Amniotic epithelial cell (primary cell): ENCODE measurements around the genes FBXW5, LCNL1, CLIC3, SAPCD2 and RNF224.

DNA sequence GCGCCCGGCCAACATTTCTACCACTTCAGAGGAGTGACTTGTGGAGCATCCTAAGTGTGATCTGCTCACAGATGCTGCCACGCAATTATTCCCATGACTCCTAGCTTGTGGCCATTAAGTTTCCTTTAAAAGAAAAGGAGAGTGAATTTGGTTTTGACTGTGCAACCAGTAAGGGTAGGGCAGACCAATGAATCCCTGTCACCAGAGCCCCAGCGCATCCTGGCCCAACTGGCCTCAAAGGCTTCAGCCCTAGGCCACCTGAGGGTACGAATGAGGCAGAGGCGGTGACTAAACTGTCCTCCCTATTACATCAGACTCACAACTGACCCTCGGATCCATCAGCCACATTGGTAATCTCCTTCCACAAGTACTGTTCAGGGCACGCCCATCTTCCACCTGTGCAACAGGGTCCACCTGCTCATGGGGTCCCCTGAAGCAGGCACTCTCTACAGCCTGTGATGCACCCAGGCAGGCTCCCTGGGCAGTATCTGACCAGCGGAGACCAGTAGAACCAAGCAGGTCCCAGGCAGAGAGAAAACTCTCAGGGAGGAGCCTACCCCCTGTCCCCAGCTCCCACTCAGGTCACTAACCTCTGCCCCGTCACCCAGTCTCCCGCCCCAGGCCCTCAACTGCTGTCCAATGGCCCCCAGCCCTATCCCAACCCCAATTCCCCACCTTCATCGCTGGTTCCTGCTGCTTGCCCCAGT is 1.0 kb downstream of the EDF1 start:
- RRBS = no CpG with 5 or more reads among the region's 12 CpGs

GRCh38 chr9:136944287-136945428 is at the start of gene FBXW5:
Gene FBXW5 (minus strand): TSS chr9:136944738.
- RRBS = 1% methylated on average over 17 of the region's 114 CpGs

- RRBS = 22% methylated on average over 3 of the region's 27 CpGs
These were observed 1.6 kb upstream of the LCN12 start for GRCh38 chr9:136950319-136951103.

- RRBS = no CpG with 5 or more reads among the region's 22 CpGs
These were observed 2.3 kb upstream of the PTGDS start for GRCh38 chr9:136974665-136975650.

- RRBS = no CpG with 5 or more reads among the region's 17 CpGs
These were observed at the start of gene LCNL1 for GRCh38 chr9:136982391-136983172. Gene LCNL1 (plus strand): TSS chr9:136982993.

DNA sequence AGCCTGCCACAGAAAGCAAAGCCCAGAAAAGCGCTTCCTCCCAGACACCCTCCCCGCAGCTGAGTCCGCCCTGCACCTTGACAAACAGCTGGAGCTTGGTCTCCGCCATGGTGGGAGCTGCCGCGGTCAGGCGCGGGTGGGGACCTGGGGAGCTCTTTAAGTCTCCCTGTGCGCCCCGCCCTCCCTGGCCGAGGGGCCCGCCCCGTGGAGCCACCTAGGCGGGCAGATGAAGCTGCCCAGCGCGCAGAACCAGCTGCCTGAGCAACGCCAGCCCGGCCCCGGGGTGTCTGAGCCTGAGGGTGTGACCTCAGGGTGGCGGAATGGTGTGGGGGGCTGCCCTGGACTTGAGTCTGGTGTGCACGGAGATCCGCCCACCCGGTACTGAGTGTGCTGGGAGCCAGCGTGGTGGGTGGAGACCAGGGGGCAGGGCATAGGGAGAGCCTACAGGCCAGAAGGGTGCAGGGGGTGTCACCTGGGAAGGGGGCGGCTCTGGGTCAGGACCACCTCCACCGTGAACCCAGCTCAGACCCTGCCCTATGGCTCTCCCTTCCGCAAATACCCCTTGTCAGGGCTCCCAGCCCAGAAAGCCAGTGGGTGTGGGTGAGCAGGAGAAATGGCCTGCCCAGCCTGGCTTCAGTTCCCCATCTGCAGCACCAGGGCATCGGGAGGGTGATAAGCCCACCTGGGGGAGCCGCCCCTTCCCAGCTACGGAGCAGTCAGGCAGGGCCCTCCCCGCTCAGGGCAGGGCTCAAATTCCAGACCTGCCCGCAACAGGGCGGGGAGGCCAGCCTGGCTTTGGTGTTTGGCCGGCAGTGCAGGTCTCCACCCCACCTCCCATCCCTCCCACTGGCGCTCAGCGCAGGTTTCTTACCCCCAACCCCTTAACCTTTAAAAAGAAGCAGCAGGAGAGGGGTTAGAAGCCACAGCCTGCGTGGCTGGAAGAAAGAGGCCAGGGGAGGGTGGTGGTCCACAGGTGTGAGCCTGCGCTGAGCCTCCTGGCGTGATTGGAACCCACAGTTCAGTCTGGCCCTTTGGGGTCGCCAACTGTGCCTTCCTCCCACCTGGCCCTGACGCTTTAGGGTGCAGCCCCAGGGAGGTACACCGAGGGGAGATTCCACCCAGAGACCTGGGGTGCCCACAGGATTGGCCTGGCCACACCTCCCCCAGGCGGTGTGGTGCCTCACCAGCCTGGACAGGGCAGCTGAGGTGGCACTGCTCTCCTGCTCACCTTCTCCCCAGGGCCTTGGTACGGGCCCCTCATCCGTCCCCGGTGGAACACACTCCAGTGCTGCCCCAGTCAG is at the start of gene CLIC3:
TSS of gene CLIC3 (minus strand) at position 134 of the 1,301 bp plus-strand sequence.
- RRBS = 0% methylated on average over 4 of the region's 46 CpGs

DNA sequence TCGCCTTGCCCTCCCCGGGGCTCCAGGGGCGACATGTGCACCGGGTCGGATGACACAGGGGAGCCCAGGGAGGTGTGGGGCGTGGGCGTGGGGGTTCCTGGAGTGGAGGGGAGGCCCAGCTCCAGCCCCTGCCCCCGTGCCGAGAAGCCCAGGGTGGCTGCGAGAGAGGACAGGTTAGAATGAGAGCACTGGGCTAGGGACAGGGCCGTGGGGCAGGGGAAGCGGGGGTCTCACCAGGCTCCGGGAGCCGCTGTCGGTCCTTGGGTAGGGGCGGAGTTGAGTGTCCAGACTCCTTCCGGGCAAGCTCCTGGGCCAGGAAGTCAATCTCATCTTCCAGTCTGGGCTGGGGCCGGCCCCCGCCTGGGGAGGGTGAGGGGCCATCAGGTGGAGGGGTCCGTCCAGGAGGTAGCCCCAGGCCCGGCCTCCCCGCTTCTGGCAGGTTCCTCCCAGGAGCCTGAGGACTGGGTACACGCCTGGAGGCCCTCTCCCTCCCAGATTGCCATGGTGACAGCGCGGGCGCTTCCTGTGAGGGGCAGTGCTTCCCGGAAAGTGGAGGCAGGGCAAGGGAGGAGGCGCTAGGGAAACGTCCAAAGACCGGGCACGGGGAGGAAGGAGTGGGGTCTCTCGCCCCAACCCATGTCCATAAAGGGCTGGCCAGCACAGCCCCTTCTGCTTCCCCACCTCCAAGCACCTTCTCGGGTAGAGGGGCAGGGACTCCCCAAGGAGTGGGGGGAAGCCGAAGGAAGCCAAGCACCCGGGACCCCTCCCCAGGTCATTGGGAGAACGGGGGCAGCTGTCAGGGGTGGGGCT is 4.9 kb downstream of the NPDC1 start:
- RRBS = 22% methylated on average over 14 of the region's 36 CpGs

DNA sequence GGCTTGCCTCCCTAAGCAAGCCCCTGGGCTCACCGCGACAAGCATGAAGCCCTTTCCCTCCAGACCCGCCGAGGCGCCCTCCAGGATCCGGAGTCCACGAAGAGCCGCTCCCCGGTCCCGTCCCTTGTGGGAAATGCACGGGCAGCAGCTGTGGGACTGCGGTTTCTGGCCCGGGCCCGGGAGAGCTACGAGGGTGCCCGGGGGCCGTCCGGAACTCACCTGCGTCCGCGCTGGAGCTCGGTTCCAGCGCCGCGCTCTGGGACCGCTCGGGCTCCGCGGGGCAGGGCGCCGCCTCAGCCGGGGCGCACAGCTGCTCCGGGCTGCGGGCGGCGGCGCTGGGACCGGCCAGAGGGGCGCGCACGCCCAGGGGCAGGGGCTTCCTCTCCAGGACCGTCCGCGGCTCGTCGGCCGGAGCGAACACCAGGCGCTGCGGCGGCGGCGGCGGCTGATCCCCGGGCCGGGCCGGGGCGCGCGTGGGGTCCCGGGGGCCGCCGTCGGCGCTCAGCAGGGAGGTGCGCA is 627 bp downstream of the SAPCD2 start:
- RRBS = 1% methylated on average over 39 of the region's 67 CpGs

- RRBS = 2% methylated on average over 11 of the region's 77 CpGs
These were observed at the start of gene SAPCD2 for GRCh38 chr9:137070190-137070981. Gene SAPCD2 (minus strand): TSS chr9:137070557.

DNA sequence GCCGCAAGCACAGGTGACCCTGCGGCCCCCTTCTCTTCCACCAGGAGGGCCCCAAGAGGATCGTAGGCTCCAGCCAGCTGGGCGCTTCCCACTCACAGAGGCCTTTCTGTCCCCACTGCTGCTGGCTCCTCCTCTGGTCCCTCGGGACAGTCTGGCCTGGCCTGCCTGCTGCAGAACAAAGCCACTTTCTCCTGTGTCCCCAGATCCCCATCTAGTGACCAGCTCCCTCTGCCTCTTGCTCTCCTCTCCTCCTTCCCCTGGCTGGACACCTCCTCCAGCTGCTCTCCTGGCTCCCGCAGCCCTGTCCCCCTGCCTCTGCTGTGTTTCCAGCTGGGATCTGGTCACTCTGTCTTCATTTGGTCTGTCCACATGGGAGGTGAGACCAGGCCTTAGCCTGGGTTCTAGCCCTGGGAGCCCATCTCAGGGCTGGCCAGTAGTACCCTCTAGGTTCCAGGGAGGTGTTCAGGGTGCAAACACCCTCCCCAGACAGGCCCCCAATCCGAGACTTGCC is 680 bp upstream of the SAPCD2 start:
- RRBS = no CpG with 5 or more reads among the region's 7 CpGs

DNA sequence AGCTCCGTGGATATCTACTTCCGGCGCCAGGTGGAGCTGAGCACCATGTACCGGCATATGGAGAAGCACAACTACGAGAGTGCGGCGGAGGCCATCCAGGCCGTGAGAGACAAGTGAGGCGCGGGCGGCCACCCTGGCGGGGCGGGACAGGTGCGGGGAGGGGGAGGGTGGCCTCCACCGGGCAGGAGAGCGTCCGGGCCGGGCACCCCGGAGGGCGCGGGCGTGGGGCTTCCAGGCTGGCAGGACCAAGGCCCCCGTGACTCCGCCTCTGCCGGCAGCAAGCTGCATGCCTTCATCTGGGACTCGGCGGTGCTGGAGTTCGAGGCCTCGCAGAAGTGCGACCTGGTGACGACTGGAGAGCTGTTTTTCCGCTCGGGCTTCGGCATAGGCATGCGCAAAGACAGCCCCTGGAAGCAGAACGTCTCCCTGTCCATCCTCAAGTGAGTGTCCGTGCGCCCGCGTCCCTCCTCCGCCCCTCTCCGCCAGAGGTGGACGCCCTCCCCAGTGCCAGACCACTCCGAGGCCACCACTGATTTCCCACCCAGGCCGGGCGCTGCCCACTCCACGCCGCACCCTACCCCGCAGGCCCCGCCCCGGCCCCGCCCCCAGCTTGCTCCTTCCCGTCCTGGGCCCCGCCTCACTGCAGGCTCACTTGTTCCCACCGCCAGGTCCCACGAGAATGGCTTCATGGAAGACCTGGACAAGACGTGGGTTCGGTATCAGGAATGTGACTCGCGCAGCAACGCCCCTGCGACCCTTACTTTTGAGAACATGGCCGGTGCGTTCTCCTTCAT is 6.8 kb downstream of the LRRC26 start:
- RRBS = 15% methylated on average over 16 of the region's 64 CpGs

DNA sequence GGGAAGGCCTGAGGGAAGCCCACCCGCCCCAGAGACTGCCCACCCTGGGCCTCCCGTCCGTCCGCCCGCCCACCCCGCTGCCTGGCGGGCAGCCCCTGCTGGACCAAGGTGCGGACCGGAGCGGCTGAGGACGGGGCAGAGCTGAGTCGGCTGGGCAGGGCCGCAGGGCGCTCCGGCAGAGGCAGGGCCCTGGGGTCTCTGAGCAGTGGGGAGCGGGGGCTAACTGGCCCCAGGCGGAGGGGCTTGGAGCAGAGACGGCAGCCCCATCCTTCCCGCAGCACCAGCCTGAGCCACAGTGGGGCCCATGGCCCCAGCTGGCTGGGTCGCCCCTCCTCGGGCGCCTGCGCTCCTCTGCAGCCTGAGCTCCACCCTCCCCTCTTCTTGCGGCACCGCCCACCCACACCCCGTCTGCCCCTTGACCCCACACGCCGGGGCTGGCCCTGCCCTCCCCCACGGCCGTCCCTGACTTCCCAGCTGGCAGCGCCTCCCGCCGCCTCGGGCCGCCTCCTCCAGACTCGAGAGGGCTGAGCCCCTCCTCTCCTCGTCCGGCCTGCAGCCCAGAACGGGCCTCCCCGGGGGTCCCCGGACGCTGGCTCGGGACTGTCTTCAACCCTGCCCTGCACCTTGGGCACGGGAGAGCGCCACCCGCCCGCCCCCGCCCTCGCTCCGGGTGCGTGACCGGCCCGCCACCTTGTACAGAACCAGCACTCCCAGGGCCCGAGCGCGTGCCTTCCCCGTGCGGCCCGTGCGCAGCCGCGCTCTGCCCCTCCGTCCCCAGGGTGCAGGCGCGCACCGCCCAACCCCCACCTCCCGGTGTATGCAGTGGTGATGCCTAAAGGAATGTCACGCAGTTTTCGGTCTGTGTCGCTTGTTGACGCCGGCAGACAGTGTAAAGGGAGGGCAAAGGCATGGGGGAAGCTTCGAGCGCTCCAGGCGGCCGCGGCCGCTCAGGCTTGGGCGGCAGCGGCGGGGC is 1.7 kb downstream of the LRRC26 start:
- RRBS = 7% methylated on average over 16 of the region's 81 CpGs

DNA sequence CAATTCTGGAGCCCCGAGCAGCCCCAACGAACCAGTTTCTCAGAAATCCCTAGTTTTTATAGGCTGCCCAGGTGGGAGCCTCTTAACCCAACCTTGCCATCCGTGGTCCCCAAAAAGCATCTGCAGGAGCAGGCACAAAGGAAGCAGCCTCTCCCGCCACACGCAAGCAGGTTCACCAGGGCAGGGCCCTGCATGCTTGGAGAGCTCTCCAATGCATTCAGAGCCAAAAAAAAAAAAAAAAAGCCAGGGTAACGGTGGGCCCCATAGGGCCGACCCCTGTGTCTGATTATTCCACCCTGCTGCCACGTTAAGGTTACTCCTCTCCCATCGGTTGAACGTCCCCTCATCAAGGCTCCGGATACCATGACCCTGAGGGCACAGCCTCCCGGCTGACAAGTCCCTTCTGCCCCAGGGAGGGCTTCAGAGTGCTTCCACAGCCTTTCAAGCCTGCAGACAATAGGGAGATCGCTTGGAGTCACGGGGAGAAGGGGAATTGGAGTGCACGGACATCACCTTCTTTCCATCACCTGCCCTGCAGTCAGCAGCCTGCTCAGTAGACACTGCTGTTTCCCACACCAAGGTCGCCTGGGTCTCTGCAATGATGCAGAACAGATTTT is 887 bp upstream of the TPRN start:
- RRBS = no CpG with 5 or more reads among the region's 16 CpGs

- RRBS = no CpG with 5 or more reads among the region's 32 CpGs
These were observed at the start of gene RNF224 for GRCh38 chr9:137226836-137227975. Gene RNF224 (plus strand): TSS chr9:137227502.

GRCh38 chr9:137242717-137243372 is 1.8 kb downstream of the TUBB4B start:
- RRBS = no CpG with 5 or more reads among the region's 30 CpGs

DNA sequence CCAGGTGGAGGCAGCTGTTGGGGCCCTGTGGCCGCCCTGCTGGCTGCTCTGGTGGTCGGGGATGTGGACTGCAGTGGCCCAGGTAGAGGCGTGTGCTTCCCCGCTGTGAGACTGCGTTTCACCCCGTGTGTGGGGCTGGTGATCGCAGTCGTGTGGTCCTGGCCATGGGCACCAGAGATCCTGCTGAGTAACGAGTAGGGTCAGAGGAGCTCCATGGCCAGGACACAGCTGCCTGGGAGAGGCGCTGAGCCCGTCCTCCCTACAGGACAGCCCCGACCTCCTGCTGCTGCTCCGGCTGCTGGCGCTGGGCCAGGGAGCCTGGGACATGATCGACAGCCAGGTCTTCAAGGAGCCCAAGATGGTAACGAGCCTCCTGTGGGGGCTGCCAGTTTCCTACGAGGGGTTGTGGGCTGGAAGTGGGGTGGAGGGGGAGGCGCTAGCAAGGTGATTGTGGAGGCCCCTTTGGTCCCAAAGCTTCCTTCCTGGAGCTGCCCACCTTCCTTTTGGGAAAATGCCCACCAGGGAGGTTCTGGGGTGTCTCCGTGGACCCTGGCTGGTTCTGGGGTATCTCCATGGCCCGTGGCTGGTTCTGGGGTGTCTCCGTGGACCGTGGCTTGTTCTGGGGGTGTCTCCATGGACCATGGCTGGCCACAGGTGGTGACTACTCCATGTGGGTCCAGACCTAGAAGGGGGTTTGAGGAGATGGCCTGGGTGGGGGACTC is 11.1 kb downstream of the NELFB start:
- RRBS = no CpG with 5 or more reads among the region's 22 CpGs

GRCh38 chr9:137302799-137303706 is 982 bp upstream of the NRARP start:
- RRBS = 17% methylated on average over 20 of the region's 48 CpGs

- RRBS = 5% methylated on average over 42 of the region's 85 CpGs
These were observed 14.3 kb upstream of the NRARP start for GRCh38 chr9:137316049-137317098.

- RRBS = 88% methylated on average over 16 of the region's 49 CpGs
These were observed 51.6 kb upstream of the NRARP start for GRCh38 chr9:137353364-137354333.

DNA sequence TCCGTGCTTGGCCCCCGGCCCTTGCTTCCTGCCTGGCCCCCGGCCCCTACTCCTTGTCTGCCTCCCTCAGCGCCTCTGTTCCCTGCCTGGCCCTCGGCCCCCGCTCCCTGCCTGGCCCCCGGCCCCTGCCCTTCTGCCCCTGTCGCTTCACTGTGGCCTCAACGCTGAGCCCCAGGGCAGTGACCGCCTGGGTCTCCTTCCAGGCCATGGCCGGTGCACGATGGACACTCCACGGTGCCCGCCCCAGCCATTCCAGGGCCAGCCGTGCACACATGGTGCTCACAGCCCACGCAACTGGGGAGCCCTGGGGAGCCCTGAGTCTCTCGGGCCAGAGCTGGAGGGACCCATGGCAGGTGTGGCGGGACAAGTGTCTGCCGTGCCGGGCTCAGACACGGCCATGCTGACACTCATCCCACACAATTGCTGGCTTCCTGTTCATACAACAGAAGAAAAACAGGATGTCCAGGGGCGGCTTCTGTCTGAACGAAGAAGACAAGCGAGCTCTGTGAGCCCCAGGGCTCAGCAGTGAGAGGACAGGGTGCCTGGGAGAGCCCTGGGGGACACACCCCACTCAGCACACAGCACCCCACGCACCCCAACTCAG is 35.8 kb downstream of the EXD3 start:
- RRBS = 53% methylated on average over 5 of the region's 25 CpGs